Cardiac atrium fibroblast (primary cell): ENCODE measurements around the gene SMIM13.

GRCh38 chr6:10751646-10752086 lies 4.1 kb downstream of the TMEM14B start:
- RAMPAGE, long total RNA: no peak

GRCh38 chr6:11026177-11026843 lies 17.8 kb downstream of the ELOVL2 start:
- RAMPAGE, long total RNA: no peak

- RAMPAGE, long total RNA: no peak
Measured at GRCh38 chr6:11067486-11067919, 23.4 kb upstream of the ELOVL2 start.

DNA sequence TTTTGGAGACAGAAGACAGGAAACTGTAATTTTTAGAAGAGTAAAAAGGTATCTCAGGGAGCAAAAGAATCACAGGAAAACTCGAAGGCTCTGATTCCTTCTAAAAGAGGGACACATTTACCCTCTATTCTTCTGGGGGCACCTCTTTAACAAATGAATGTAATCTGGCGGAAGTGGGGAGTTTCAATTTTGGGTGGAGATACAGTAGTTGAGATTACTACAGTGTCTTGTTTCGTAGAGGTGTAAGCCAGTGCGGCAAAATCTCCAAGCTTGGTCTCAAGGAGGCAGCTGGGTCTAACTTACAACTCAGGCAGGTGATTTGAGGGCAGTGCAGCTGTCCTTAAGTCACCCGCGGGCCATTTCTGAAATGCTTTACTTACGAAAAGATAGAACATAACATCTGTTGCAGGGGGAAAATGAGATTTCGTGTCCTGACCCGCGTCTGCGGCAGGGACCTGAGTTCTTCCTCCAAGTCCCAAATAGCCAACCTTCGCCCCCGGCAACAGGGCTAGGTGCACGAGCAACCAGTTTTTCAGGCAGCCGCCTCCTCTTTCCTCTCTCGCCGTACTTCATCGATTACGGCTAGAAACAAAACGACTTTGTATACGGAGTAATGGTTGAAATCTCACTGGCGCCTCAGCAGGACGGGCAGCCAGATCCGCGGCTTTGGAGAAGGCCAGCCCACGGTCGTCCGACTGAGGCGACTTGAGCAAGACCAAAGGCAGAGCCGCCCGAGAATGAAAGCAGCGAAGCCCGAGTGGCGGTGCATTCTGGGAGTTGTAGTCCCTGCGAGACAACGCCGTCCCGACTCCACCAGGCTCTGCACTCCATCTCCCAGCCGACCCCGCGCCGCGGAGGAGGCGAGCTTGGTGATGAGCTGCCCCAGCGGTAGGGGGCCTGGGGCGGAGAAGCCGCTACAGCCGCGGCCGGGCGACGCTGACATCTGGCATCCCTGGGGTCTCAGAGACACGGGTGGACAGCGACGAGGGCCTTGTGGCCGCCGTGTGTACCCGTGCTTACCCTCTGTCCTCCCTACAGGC lies at the start of gene SMIM13:
Gene SMIM13, plus strand, starts transcription at position 905 of the 1,040 bp plus-strand sequence.
- RAMPAGE, long total RNA: no peak

DNA sequence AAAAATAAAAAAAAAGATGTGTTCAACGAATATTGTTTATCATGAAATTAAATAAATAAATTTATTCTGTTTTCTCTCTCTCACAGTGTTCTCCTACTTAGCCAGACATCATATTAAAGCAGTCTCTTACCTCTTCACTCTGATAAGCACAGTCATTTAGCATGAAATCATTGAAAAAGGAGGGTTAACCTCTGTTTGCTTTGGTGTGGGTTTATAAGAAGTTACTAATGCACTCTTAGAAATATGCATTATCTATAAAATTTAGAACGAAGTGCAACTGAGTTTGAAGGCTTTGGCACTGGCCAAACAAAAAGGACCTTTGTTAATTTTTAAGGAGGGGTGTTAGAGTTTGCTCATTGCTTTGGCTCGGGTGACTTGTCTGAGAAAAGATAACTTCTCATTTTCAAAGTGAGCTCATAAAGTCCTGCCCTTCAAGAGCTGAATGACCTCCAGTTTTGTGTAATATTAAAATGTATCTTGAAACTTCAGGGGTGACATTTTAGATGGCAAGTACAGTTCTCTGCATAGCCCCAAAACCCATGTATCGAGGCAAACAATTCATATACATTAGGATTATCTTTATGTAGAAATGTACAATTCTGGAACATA lies 25.9 kb downstream of the NEDD9 start:
- RAMPAGE, long total RNA: no peak

GRCh38 chr6:11213297-11214158 lies 18.9 kb downstream of the NEDD9 start:
- RAMPAGE, long total RNA: no peak

DNA sequence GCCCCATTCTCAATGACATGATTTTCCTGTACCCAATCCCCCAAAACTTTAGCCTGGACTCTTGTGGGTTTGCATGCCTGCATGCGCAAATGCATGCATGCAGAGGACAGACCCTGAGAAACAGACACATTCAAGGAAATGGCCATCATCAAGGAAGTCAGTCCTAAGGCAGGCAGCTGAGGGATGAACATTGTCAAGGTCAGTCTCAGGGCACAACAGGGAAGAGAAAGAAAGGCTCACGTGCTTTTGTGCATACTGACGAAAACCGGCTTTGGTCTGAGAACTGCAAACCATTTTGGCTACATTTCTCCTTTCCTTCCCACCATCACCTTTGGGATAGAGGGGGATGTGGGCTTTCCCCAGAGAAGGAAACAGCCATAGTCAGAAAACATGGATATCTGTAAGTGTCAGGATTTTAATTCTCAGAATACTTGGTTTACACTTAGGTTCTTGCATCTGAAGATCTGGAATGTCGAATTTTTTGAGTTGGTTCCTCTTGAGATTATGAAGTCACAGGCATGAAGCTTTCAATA lies 12.9 kb downstream of the NEDD9 start:
- RAMPAGE, long total RNA: no peak

- RAMPAGE, long total RNA: no peak
Measured at GRCh38 chr6:11231356-11232010, 985 bp downstream of the NEDD9 start.

- RAMPAGE, long total RNA: no peak
Measured at GRCh38 chr6:11241716-11242307, 9.3 kb upstream of the NEDD9 start.

GRCh38 chr6:11416354-11416639 lies 121.3 kb upstream of the TMEM170B start:
- RAMPAGE, long total RNA: no peak

GRCh38 chr6:11432674-11433215 lies 104.8 kb upstream of the TMEM170B start:
- RAMPAGE, long total RNA: no peak

DNA sequence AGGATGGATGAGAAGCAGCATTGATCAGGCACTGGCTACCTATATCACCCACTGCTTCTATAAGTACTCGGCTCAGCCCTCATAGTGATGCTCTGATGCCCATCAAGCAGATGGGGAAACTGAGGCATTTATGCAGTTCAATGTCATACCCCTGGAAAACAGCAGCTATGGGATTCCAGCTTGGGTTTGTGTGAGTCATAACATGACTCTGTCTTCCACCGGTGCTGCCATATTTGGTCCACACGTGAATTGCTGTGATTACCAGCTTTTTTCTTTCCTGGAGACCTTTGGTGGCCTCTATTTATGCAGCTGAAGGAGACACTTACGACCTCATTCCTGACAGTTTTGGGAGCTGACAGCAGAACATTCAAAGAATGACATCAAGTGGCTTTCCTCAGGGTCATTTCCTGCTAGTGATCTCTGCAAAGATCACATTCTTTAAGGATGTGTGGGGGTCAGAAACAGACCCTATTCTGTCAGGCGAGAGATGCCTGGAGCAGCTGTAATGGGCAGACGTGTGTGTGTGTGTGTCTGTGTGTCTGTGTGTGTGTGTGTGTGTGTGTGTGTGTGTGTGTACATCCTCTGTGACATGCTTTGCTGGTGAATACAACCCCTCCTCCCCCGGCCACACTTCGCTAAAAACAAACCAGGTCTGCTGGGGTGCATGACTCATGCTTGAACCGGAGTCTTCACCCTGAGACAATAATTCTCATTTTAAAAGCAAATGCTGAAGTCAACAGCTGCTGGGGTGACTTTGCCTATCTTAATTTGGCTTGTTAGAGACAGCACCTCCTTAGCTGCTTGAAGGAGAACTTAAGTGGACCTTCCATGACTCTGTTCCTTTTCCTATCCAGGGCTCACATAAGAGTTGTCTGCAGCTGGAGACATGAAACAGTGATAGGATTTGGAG lies 115.6 kb downstream of the TMEM170B start:
- RAMPAGE, long total RNA: no peak

- RAMPAGE, long total RNA: no peak
Measured at GRCh38 chr6:11713896-11714983, 64.4 kb downstream of the ADTRP start.

DNA sequence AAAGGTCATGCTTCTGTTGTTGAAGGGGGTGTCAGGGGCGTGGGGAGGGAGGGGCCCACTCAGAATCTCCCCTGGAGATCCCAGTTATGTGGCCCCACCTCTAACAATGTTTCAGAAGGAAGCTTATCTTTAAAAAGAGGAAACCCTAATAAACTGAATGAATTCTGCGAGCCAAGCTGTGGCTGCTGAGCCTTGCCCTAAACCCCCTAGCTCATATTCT lies 4.1 kb downstream of the ADTRP start:
- RAMPAGE, long total RNA: no peak

DNA sequence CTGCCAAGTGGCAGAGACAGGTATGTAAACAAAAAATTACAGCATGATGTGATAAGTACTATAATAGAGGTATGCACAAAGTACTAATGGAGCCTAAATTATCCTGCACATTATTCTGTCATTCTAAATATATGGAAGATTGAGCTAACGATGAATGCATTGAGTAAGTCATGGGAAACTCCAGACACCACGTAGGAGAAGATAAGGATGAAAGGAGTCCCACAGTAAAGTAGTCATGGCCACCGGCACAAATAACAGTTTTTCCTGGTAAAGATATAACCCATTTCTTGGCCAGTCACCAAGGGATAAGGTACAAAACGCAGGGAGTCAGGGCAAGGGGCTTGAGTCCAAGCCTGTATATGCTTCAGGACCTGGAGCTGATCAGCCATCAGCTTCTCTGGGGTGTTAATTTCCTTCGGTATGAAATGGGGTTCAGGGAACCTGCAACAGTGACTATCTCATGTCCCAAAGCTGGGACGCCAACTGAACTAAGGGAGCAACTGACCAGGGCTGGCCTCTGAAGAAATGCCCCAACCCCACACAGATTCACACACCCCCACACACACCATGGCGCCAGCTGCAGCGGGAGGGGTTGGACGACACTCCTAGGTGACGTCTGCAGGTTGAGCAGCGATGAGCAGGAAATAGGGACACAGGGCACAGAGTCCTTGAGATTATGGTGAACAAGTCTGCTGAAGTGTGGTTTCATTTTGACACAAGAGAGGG lies 7.2 kb upstream of the ADTRP start:
- RAMPAGE, long total RNA: no peak

DNA sequence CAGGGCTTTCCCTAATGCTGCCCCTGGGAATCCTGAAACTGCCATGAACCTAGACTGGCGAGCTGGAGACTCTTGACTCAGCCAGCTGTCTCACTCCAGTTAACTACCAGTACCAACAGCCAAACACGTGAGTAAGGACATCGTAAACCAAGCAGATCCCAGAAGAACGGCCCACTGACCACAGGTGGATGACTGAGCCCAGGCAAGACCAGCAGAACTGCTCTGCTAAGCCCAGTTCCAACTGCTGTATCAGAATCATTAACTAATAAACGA lies 72.9 kb upstream of the ADTRP start:
- RAMPAGE, long total RNA: no peak

DNA sequence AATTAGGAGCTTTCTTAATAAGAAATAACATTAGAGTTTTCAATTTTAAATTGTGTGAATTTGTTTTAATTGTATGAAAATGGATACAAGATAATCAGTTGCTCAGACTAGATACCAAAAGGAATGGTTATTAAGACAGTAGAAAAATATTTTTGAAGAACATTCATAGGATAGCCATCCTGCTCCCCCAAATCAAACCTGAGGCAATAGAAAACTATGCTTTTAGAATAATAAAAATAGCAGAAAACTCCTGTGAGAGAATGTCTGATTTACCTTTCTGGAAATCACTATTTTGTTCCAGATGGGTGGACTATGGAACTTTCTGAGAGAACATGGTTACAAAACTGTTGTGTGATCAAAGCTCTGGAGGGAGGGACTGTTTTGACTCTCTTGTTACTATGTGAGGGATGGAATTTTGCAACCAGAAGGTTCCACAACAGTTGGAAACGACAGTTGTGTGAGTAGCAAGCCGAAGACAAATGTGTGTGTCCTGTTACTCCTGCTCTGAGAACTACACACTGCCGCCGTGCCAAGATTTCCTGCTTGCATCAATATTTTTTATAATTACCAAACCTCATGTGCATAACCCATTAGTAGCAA lies 11.1 kb upstream of the HIVEP1 start:
- RAMPAGE, long total RNA: no peak

DNA sequence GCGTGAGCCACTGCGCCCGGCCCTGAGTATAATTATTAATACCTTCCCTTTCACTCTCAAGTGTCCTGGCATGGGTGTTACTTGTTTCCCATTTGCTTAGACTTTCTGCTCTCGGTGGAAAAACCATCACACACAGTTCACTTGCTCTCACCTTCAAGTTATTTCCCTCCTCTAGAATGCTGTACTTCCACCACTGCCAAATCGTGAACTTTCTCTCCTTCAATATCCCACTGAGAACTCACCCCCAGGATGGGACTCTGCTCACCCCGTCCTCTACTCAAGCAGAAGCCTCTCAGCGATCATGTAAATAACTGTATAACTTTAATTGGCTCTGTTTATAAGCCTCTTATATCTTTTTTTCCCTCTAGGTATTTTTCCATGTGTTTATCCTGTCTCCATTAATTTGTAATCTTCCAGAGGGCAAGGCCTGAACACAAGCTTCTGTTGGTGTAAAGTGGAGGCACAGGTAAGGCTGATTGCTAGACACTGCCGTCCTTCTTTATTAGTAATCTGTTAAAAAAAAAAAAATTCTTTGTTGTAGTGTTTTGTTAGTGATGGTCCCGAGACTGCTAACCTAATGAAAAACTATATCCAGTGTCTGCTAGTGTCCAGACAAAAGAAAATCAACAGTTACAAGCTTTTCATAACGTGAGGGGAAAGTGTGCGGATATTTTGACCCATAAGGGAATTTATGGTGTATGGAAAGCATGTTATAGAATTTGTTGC lies 4.4 kb upstream of the HIVEP1 start:
- RAMPAGE, long total RNA: no peak

- RAMPAGE, long total RNA: no peak
Measured at GRCh38 chr6:12012875-12013369, 810 bp downstream of the HIVEP1 start.

- RAMPAGE, long total RNA: no peak
Measured at GRCh38 chr6:12120200-12120794, 108.2 kb downstream of the HIVEP1 start.